ENCODE measurements around a stretch of chr3.

DNA sequence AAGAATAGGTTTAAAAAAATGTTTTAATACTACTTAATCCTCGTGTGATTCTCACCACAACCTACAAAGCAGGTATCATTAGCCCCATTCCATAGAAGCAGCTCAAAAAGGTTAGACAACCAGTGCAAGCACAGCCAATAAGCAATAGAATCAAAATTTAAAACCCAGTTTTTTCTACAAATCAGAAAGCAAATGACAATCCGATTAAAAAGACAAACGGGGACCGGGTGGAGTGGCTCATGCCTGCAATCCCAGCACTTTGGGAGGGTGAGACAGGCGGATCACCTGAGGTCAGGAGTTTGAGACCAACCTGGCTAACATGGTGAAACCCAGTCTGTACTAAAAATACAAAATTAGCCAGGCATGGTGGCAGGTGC lies 430.8 kb downstream of the MAGI1 start:
- PRO-cap, result no peak

GRCh38 chr3:65695996-65696352 lies 342.7 kb downstream of the MAGI1 start:
- PRO-cap, result no peak

DNA sequence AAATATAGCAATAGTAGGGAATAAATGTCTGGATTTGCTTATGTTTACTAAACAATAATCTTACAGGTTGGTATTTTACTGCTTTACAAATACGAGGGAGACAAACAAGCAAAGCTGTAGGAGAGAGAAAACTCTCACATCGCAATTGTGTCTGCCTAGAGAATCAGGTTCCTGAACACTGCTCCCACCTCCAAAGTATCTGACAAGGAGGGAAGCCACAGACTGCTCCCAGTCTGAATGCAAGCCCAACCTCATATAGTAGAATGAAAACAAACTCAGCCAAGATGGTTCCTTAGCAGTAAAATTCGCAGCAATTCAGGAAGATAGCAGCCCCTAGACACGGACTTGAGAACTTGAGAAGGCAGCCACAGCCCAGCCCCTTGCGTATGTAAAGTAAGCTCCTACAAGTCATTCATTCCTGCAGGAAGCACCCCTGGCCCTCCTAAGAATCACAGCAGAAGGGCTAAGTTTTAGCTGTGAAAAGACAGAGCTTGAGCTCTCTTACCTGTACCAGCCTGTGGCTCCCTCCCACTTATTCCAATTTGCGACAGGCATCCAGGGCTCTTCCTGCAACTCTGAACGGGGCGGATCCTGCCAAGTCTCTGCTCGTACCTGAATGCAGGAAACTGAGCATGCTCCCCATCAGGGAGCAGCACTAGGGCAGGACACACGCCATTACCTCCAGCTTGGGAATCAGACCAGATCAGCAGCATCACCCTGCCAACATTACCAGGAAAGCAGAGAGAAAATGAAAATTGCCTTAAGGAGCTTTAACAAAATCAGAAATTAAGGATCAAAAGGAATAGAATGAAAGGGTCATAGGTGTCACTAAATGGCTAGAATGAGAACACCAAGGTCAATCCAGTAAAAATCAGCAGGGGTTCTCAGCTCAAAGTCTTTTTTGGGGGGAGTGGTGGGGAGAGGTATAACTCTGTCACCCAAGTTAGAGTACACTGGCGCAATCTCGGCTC lies 136.3 kb downstream of the MAGI1 start:
- PRO-cap, result no peak

DNA sequence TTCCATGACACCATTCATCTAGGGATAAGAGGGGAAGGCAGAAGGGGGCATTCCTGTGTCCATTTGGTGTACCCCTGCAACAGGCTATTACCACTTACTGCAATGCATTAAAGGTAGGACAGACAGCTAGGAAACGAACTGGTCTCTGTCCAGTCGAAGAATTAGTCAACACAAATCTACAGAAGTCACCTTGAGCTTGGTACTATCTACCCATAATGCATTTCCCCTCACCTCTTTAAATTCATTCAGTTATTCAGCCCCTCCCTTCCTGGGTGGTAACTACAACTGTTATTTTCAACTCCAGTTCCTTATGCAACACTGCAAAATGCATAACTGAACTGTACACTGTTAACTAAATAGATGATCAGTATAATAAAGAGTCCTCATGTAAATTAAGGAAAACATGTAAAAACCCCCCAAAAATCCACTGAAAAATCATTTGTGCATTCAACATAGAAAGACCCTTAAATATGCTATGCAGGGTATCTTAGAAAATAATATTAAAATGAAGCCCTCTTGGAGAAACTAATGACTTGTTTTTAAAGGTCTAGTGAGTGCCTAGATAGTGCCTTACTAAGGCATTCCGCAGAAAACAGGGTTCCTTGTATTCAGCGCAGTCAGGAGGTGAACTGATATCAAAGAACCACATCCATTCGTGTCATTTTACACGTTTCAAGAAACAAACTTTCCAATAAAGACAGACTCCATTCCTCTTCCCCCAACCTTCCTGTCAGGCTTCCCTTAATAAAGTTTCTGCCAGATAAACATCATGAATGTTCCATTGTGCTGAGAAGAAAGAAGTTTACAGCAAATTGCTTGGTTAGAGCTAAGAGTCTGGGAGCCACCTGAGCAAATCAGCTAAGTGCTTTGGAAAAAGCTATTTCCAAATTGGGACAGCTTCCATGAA lies 77.4 kb downstream of the MAGI1 start:
- PRO-cap, result no peak

DNA sequence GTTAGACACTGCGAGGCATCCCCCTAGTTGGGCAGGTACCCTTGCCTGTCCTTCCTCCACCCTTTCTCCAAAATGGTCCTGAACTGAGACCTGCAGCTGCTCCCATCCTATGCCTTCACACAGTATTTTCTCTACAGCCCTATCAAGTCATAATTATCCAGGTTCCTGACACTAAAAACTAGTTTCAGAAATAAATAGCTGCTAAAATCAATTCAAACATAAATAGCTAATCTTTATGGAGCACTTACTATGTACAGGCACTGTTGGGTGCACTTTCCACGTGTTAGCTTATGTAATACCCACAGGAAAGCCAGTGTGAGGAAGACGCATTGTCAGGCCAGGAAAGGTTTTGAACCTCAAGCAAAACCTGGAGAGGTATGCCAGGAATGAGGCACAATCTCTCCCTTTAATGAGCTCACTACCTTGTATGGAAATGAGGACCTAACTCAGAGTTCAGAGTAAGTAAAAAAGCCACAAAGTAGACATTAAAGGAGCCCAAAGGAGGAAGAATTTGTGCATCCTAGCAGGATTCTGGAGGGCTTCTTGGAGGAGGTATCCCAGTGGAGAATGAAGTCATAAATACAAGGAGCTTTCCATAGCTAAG lies 2.6 kb downstream of the MAGI1 start:
- PRO-cap, result no peak

DNA sequence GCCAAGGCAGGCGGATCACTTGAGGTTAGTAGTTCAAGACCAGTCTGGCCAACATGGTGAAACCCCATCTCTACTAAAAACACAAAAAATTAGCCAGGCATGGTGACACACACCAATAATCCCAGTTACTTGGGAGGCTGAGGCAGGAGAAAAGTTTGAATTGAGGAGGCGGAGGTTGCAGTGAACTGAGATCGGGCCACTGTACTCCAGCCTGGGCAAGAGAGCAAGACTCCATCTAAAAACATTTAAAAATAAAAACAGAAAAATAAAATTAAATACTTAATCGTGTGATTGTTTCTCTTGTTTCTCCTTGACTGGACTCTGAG lies 21.8 kb upstream of the MAGI1 start:
- PRO-cap, result no peak

GRCh38 chr3:66306886-66307291 lies 86.1 kb downstream of the SLC25A26 start:
- PRO-cap, result no peak

- PRO-cap, result no peak
Observed at GRCh38 chr3:66370166-66371056, 130.4 kb downstream of the LRIG1 start.

DNA sequence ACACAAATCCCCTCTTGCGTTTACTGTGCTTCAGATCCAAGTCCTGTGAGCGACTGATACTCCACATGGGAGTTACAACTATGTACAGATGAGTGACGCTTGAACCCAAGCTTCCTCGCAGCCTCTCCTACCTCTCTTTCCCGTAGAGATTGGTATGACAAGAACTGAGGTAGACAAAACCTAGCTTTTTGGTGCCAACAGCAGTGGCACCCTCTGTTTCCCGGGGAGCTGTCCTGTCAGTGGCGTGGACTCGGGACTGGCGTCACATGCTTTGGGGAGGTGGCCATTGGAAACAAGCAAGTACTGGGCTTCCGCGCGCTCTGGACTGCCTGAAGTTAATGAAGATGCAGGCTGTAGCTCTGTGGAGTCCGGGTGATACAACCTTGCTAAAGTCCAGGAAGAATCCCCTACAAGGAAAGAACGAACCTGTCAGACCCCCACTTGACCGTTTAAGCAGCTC lies 120.7 kb downstream of the LRIG1 start:
- PRO-cap, result no peak

DNA sequence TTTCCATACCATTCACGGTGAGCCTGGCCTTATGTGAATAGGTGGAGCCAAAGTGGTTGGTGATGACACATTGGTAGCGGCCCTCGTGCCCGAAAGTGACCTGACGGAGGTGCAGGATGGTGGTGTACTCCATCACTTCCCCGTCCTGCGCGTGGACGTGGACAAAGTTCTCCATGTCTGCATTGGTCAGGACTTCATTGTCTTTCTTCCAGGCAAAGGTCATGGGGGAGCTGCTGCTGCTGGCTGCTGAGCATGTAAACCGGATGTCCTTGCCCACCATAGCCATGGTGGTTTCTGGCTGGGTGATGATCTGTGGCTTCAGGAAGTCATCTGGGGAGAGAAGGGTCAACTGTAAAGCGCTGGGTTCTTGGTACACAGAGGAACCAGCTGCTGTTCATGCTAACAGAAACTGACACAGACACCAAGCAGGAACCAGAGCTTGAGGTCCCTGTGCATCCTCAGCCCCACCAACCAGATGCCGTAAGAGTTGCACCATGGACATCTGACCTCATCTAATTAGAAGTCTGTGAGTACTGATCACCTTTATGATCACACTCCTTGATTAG lies 114.8 kb downstream of the LRIG1 start:
- PRO-cap, result no peak

DNA sequence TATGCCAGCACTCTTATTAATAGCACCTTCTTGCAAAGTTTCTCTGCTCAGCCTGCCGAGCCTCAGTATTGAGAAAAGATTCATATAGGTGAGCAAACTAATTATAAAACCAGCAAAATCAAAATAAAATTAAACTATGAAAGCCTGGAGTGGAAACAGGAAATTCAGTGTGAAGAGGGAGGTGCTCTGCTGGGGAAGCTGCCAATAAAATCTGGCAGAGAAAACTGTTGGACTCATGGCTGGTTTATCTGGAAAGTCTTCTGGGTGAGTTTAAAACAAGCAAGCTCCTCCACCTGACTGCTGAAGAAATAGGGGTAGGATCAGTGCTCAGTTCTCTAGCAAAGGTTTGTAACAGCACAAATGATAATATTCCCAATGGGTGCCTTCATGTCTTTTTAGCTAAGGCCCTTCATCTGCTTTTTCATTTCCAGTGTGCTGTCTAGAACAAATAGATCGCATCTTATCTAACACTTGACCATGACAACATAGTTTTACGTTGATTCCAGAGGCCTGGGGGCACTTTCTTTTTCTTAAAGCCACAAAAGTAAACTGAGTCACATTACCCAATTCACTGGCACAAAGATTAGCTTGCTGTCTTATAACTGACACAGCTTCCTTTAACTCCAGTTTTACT lies 50.1 kb downstream of the LRIG1 start:
- PRO-cap, result unidirectional peak, plus-strand start at position 303 of the sequence

DNA sequence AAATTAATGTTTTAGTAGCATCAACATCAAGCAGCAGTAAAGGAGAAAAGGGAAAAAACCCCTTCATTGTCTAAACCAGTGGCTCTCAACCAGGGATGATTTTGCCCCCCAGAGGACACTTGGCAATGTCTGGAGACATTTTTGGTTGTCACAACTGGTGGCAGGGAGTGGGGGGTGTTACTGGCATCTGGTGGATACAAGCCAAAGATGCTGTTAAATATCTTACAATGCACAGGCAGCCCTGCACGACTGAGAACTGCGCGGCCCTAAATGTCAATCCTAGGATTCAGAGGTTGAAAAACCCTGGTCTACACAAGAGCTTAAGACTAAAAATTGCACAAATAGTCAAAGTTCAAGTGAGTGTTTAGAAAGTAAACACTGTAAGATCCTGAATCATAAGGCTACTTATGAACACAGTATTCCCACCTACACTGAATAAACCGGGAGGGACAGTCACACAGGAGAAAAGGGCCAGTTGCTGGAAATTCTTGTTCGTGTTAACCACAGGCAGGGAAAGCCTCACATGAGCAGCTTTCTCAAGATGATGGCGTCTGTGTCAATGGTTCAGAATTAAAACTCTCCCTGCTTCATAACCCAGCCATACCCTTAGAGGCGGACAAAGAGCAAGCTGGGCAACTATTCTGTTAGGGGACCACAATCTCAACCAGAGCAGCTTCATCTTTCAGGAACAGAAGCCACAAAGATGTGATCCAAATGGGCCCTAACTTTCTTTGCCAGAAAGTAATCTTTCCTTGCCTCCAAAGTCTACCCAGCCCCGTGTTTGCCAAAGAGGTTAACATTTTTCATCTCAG lies 37.7 kb downstream of the LRIG1 start:
- PRO-cap, result no peak

- PRO-cap, result no peak
Observed at GRCh38 chr3:66481810-66482631, 18.8 kb downstream of the LRIG1 start.

DNA sequence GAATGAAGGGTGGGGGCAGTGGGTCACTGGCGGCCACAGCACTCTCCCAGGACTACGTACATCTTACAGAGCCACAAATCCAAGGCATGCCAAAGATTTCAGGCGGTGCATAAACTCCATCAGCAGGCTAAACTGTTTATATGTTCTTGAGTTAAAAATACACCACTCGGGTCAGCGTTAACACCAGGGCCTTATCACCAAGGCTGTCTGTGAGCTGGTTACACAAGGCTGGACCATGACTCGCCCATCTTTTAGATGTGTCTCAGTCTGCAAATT lies 15.6 kb downstream of the LRIG1 start:
- PRO-cap, result no peak

- PRO-cap, result no peak
Observed at GRCh38 chr3:66486155-66486953, 14.5 kb downstream of the LRIG1 start.

- PRO-cap, result no peak
Observed at GRCh38 chr3:66972225-66972532, 25.9 kb upstream of the KBTBD8 start.

DNA sequence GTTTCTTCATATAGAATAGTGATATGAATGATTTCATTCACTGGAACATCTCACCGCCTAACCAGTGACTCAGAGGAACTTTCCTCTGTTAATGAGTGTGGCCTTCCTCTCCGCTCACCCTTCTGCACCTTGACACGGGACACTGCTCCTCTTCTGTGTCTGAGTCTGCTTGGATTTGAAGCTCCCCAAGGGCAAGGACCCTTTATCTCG lies 20.7 kb downstream of the KBTBD8 start:
- PRO-cap, result no peak

GRCh38 chr3:67653418-67653909 lies 948 bp downstream of the SUCLG2 start:
- PRO-cap, result no peak

GRCh38 chr3:67653910-67654495 lies 409 bp downstream of the SUCLG2 start:
- PRO-cap, result no peak

GRCh38 chr3:67947670-67947942 lies 56.4 kb upstream of the TAFA1 start:
- PRO-cap, result no peak

Data from ascending aorta (tissue), 1 donor.